SEM (cell line): ENCODE results near the gene CDK10.

GRCh38 chr16:89488159-89489039 is 2.0 kb downstream of the ANKRD11 start:
- PRO-cap = unidirectional peak, plus-strand start at chr16:89488355

- PRO-cap = bidirectional peak, plus-strand start at chr16:89490971, minus-strand start at chr16:89490561; unidirectional peak, plus-strand start at chr16:89491182
These were observed 468 bp upstream of the ANKRD11 start for GRCh38 chr16:89490754-89491304.

- PRO-cap = bidirectional peak, plus-strand start at chr16:89507111, minus-strand start at chr16:89507081
These were observed 1.4 kb upstream of the SPG7 start for GRCh38 chr16:89506749-89507327.

GRCh38 chr16:89560881-89561514 is 516 bp downstream of the RPL13 start:
- PRO-cap = no peak

DNA sequence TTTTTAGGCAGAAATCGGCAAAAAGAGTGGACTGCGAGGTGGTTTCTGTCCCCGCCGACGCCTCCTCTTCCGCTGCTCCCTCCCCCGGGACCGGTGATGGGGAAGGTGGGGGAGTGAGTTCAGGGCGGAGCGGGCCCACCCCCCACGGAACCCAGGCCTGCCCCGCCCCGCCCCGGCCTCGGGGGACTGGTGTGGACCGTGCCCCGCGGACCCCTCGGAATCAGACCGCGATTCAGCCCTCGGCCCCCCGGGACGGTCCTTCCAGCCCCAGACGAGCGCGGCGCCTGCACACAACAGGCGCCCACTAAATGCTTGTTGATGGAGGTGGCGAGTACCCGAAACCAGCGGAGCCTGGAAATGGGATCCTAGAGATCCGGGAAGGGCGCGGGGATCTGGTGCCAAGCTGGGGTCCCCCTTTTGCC is 513 bp upstream of the CPNE7 start:
- PRO-cap = bidirectional peak, plus-strand start at position 223 of the sequence, minus-strand start at position 81 of the sequence

DNA sequence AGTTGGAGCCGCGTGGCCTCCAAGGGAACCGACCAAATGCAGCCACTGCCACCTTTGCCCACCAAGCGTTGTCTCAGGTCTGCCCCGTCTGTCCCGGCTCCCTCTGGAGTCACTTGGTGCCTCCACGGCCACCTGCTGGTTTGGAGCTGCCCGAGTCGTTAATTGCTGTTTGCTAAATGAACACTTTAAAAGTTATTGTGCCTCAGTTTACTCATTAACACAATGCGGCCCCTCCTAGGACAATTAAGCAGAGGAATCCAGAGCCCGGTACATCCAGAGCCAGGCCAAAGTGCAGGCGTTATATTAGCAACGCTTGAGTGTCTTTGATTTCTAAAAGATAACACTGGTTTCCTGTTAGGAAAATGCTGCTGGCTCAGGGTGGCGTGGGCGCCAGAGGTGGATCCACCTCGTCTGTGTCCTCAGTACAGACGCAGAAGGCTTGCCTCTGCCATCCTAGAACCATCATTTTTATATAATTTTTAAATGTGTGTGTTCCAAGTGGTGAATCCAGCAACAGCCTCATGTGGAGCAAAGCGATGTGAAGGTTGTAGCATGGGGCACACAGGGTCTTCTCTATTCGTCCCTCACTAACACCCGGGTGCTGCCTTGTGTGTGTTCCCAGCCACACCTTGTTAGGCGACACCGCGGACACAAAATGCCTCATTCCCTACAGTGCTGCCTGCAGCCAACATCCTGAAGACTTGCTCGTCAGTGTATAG is 5.0 kb upstream of the DPEP1 start:
- PRO-cap = no peak

- PRO-cap = no peak
These were observed 19.7 kb downstream of the DPEP1 start for GRCh38 chr16:89633086-89633504.

DNA sequence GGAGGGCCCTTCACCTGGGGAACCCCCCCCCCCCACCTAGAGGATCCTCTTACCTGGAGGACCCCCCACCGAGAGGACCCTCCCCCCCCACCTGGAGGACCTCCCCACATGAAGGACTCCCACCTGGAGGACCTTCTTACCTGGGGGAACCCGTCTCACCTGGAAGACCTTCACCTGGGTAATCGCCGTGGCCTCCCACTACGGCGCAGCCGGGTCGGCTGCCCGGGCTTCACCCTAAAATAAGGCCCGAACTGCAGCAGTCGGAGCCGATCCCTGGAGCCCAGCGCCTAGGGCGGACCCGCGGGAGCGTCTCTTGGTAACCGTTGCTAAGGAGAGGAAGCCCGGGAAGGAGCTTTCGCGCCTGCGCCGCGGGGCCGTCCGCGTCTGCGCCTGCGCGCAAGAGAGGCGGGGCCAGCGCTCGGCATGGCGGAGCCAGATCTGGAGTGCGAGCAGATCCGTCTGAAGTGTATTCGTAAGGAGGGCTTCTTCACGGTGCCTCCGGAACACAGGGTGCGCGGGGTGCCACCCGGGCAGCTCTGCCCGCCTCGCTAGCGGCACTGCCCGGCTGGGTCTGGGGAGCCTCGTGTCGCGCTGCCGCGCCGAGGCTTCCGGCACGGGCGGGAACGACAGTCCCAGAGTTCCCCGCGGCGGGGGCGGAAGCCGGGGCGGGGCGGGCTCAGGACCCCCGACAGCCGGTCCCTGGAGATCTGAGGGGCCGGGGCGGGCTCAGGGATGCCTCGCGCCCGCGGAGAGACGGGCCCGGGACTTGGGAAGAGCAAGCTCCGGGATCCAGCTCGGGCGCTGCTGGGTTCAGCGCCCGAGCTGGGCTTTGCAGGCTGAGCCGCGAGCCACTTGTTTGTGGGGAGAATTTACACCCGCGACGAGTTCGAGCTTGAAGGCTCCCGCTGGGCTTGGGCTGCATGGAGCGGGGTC is at the start of gene CDK10:
CDK10 (plus strand) TSS at position 402 of the 933 bp plus-strand sequence.
- PRO-cap = unidirectional peak, plus-strand start at position 469 of the sequence; bidirectional peak, plus-strand start at position 710 of the sequence, minus-strand start at position 625 of the sequence

DNA sequence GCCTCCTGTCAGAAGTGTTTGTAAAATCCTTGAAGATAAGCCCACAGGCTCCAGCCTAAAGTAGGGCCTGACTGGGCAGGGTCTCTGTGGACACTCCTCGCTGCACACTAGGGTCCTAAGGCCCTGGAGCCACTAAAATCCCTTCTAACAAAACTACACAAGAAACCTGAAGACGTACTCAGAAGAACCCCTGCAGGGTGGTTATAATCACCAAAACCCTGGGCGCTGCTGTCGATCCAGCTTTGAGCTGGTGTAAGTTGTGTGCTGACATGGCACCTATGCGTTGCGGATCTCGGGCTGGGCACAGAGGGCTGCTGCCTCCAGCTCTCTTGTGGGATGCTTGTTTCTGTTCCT is 19.8 kb downstream of the ZNF276 start:
- PRO-cap = no peak

DNA sequence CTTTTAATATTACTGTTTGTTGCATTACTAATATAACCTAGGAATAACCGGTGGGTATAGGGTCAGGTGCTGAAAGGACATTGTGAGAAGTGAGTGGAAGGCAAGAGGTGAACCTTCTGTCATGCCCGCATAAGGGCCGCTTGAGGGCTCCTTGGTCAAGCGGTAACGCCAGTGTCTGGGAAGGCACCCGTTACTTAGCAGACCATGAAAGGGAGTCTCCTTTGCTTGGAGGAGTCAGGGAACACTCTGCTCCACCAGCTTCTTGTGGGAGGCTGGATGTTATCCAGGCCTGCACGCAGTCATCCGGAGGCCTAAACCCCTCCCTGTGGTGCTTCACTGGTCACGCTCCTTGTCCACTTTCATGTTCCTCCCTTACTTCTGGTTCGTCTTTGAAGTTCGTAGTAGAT is 2.4 kb upstream of the FANCA start:
- PRO-cap = no peak

DNA sequence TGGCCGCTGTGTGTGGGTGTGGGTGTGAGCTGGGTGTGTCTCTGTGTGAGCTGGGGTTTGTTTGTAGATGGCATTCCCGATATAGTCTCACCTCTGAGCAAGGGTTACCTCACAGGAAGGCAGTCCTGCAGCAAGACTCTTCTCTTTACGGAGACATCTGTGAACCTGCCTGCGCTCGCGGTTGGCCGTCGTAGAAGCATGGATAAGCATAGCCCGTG is 5.5 kb downstream of the SPIRE2 start:
- PRO-cap = no peak

GRCh38 chr16:89921033-89921442 is 2.1 kb upstream of the TUBB3 start:
- PRO-cap = no peak

DNA sequence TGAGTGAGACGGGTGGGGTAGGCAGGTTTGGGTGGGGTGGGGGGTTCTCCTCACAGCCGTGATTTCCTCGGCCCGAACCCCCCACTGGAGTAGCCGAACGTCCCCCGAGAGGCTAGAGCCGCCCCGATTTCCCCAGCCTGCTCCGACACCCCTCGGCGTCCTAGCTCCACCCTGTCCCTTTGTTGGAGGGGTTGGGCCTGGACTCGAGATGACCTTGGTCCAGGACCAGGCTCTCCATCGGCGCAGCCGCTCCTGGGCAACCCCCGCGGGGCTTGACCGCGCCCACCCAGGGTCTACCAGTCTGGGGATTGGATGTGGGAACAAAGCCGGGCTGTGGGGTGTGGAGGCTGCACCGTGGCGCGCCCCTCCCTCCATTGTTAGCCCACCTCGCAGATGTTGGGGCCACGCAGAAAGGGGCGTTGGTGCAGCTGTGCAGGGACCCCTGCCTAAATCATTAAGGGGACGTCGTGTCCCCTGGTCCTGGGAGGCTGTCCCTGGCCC is 727 bp downstream of the TUBB3 start:
- PRO-cap = no peak